ENCODE results near the genes USP32 and CHCT1.

DNA sequence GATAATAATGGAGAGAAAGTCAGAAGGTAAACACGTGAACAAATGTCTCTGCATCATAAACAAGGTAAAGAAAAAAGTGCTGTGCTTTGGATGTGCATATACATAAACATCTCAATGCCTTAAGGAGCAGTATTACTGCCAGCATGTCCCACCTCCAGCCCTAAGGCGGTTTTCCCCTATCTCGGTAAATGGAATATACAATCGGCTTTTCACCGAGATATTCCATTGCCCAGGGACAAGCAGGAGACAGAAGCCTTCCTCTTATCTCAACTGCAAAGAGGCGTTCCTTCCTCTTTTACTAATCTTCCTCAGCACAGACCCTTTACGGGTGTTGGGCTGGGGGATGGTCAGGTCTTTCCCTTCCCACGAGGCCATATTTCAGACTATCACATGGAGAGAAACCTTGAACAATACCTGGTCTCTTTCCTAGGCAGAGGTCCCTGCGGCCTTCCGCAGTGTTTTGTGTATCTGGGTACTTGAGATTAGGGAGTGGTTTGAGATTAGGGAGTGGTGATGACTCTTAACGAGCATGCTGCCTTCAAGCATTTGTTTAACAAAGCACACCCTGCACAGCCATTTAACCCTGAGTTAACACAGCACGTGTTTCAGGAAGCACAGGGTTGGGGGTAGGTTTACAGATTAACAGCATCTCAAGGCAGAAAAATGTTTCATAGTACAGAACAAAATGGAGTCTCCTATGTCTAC, 41.1 kb upstream of the YPEL2 start:
- RRBS: no CpG with 5 or more reads among the region's 12 CpGs

DNA sequence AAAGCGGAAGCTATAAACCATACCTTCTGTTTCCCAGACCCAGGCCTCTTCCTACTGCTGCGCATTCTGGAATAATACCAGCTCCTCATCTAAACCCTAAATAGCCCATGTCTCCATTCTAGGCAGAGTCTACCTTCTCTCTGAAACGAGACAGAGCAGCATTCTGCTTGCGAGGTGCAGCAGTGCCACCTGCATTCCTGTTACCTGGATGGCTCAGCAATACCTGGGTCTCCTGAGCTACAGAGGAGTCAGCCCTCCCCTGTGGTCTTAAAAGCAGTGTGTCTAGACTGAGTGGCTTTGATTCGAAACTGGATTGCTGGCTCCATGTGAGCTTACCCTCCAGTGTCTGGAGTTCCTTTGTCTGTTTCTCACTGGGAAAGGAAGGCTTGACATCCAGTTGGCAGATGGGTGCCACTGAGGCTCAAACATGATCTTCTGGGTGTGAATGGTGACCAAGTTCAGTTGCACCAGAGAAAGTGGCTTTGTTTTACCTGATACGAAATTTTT, 6.5 kb downstream of the YPEL2 start:
- RRBS: no CpG with 5 or more reads among the region's 6 CpGs

DNA sequence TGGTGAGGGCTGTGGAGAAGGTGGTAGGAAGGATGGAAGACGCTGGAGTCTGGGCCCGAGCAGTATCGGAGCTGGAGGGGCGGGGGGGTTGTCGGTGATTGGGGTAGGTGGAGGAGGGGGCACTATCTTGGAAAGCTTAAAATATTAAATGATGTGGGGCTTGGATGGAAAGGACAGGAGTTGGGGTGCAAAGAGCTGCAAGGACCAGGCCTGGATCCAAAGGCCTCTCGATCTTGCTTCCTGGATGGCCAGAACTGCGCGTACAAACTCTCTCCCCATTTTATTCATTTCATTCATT, 446 bp downstream of the CLTC start:
- RRBS: no CpG with 5 or more reads among the region's 8 CpGs

DNA sequence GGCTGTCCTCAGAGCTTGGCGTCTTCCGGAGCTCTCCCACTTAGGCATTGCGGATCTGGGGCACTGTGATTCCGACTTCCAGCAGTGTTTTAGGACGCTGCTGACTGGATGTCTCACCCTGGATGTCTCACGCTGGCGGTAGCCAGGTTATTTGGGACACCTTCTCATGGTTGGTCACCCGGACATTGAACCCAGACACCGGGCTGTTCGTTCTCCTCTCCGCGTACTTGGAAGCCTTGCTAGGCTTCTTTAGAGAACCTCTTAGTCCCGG, 270 bp downstream of the VMP1 start:
- RRBS: 2% methylated on average over 7 of the region's 13 CpGs

DNA sequence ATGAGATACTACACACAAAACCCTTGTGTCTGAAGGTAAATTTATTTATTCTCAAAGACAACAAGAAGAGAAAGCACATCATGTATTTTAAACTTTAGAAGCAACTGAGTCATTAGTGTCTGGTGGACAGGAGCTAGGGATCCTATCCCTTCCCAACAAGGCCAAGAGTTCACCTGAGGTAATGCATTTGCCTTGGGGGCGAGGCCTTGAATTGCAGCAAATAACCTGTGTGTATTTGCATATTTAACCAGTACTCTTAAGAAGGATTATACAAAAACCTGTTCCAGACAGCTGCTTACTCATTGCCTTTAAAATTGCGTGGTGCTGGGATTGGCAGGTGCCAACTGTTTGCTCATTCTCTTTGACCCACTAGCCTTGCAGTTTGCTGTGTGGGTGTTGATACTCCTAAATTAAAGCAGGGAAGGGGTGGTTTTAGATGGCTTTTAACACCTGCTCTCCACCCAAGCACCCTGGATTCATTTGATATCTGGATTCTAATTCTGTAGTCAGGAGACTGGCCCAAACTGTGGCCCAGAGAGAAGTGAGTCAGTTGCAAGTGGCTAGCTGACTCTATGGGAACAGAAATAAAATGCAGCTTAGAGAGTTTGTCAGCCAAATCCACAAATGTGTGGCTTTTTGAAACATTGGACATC, 47.1 kb downstream of the TUBD1 start:
- RRBS: no CpG with 5 or more reads among the region's 2 CpGs

DNA sequence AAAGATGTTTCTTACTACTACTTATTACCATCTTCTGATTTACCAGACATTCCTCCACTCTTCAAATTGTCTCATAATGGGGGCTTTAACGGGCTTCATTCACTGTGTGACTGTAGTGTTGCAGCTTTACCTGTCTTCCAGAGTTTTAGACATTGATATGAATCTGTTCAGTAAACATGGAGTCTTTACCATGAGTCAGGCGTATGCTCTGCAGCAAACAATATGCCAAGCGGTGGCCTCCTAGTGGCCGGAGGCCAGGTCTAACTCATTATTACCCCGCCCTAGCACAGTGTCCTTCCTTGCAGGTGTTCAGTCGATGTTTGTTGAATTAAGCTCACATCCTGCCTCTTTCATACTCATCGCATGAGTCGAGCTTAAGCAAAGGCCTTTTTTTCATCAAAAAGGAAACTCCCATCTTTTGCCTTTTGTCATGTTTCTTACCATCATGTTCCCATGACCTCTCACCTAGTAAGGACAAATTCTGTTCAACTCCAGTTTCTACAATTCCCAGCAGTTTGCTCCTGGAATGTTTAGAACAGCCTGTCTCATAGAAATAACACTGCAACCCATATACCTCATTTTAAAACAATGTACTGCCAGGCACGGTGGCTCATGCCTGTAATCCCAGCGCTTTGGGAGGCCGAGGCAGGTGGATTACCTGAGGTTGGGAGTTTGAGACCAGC, 39.4 kb downstream of the TUBD1 start:
- RRBS: no CpG with 5 or more reads among the region's 11 CpGs

- RRBS: no CpG with 5 or more reads among the region's 23 CpGs
These were observed 54.4 kb upstream of the RNFT1 start for GRCh38 chr17:60018789-60019440.

GRCh38 chr17:60194191-60194800, 44.5 kb downstream of the CA4 start:
- RRBS: no CpG with 5 or more reads among the region's 3 CpGs

DNA sequence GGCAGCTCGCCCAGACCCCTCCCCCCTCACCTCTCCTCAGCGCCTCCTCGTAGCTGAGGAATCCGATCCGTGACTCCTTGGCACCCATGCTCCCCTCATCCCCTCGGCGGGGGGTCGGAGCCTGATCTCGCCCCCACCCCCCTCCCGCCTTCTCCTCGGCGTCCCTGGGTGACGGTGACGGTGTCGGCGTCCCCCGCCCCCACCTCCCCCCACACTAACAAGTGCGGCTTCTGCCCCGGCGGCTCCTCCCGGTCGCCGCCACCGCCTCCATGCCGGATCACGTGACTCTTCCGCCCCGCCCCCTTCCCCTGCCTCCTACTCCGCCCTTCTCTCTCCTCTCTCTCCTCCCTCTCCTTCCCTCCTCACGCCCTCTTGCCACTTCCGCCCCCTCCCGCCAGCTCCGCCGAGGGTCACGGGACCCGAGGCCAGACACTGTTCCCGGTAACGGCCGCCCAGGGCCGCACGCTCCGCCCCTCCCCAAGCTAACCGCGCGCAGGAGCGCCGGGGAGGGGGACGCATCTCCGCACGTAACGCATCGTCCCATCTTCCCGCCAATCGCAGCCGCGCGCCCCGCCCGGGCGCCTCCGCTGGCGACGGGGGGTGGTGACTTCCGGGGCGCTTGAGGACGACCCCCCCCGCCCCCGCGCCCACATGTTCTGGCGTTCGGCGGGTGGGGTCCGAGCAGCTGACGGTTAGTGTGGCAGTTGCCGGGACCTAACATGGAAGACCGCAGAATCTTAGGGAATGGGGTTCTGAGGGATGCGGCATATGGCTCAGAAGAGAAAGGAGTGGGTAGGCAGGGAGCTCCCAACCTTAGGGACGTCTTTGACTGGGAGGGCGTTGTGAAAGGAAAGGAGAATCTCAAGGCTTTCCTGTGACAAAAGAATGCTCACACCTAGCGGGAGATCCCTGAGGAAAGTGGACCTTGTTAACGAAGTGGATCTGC, at the start of gene USP32:
TSS of gene USP32 (minus strand) at position 282 of the 946 bp plus-strand sequence.
- RRBS: under 1% methylated on average over 36 of the region's 81 CpGs

GRCh38 chr17:60422234-60422734, at the start of gene CHCT1:
Gene CHCT1 (plus strand): TSS chr17:60422489.
- RRBS: 85% methylated on average over 1 of the region's 15 CpGs

- RRBS: no CpG with 5 or more reads among the region's 16 CpGs
These were observed 13.1 kb downstream of the CHCT1 start for GRCh38 chr17:60435384-60435756.

- RRBS: no CpG with 5 or more reads among the region's 9 CpGs
These were observed 842 bp upstream of the PPM1D start for GRCh38 chr17:60599254-60599448.

- RRBS: no CpG with 5 or more reads among the region's 9 CpGs
These were observed 147.6 kb upstream of the TBX2 start for GRCh38 chr17:61251965-61252582.

DNA sequence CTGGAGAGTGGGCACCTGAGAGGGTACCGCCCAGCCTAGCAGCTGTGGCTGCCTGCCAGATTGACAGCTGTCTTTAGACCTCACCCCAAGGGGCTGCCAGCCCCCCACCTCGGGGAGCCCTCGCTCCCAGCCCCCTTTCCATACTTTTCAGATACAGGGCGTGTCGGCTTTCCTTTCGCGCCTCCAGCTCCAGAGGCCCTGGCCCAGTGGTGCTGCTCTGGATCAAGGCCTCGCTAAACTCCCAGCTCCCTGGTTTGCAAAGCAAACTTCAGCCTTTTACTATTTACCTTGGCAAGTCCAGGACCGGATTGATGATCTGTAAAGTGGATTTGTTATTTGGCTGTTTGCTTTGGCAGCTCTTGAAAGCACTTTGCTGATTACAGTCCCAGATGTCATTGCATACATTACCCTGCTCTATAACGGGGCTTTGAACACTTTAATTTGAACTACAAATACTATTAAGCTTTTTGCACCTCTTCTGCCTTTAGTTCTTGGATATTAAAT, 63.7 kb upstream of the TBX2 start:
- RRBS: no CpG with 5 or more reads among the region's 10 CpGs

GRCh38 chr17:61996179-61996926, 68.6 kb upstream of the INTS2 start:
- RRBS: no CpG with 5 or more reads among the region's 4 CpGs

DNA sequence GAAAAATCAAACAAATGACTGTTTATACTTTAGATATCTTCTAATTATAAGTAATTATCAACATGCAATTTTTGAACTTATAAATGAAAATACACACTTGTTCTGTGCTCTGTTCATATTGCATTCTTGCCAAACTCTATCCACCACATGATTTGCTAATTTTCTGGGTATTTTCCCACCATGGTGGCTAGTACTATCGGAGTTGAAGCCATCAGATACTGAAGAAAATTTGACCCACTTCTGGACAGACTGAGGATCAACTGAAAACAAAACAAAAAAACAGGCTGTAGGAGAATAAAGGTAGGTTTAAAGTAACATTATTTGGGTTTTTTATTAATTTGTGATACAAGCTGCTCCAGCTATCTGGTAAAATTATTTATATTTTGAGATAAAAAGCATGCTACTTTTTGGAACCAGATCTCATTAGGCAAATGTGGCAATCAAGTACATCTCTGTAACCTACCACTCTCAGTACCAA, 35.3 kb downstream of the MED13 start:
- RRBS: no CpG with 5 or more reads among the region's 1 CpG

DNA sequence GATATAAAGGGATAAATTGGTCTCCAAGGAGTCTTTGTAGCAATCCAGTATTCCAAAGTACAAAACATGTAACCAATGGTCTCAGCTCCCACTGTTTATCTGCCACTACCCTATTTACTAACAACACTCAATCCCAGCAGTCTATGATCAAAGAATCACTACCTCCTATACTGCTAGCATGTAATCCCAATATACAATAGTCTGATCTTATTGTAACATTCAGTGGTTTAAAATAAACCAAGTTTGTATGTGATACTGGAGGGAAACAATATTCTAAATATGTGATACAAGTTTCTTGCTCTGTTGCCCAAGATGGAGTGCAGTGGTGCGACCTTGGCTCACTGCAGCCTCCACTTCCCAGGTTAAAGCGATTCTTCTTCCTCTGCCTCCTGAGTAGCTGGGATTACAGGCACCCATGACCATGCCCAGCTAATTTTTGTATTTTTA, 26.0 kb downstream of the MED13 start:
- RRBS: no CpG with 5 or more reads among the region's 2 CpGs

- RRBS: no CpG with 5 or more reads among the region's 4 CpGs
These were observed 765 bp downstream of the MED13 start for GRCh38 chr17:62064300-62064725.

DNA sequence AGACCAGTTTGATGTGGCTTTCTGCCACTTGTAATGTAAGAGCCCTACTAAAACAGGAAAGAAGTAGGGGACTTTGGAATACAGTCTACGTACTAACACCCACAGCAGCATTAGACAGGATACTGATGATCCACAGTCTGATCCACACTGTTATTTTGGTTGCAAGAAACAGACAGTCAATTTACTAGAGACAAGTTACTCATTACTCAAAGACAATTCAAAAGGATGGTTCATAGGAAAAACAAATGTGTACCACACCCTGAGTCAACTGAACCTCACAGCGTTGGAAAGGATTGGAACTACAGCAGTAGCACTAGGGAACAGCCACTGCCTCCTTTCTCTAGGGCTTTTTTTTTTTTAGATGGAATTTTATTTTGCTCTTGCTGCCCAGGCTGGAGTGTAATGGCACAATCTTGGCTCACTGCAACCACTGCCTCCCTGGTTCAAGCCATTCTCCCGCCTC, 46.0 kb upstream of the MED13 start:
- RRBS: no CpG with 5 or more reads among the region's 3 CpGs

DNA sequence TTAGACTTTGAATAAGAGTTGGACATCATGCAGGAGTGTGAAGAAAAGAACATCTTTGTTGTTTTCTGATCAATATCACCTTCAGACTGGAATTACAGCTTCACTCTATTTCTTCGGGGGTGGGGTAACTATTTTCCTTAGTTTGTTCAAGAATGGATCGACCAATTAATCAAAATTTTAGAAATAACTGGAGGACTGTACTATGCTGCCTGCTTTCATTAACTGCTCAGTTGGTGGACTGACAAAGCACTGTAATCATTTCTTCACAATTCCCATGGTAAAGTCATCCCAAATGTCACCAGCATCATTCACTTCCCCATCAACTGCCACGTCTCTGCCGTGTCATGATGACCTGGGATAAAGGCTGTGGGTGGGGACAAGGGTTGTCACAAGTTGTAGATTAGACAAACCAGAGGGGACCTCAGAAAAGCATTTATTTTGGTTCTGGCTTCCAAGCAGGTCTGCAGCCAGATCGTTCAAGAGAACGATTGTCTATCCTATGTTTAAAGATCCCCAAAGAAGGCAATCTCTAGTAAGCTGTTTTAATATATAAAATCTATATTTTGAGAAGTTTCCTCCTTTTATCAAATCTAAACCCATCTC, 105.2 kb upstream of the MED13 start:
- RRBS: no CpG with 5 or more reads among the region's 6 CpGs

Data from zone of skin (tissue), 1 donor.